PFSK-1 (cell line): ENCODE measurements around the genes RPL5, CCDC18 and ABCA4.

- RRBS, result under 1% methylated on average over 14 of the region's 61 CpGs
Observed at GRCh38 chr1:92831637-92832574, at the start of gene RPL5. Gene RPL5 (plus strand): TSS chr1:92832040.

GRCh38 chr1:92836867-92837771 is 5.3 kb downstream of the RPL5 start:
- RRBS, result no CpG with 5 or more reads among the region's 6 CpGs

DNA sequence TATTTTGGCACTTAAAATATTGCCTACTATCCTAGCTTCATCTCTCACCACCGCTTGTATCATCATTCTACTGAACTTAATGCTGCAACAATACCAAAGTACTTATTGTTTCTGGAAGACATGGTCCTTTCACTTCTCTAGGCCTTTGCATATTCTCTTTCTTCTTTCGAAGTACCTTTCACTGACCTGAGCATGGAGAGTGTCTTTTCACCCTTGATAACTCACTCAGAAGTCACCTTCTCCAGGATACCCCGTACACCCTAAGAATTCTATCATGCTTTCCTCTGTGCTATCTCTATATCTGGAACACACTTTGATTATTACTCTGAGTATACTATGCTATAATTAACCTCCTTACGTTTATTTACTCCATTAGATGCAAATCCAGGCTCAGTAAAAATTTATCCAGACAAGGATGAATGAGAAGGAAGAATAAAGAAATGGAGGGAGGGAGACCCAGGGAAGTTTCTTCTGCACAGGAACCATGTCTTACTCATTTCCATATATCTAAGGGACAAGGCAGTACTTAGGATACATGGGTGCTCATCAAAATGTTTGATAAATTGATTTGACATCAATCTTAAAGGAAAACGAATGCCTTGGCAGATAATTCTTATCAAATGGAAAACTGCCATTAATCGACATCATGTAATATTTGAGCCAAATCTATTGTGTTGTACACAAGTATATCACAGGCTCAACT is 41.8 kb downstream of the DIPK1A start:
- RRBS, result no CpG with 5 or more reads among the region's 6 CpGs

DNA sequence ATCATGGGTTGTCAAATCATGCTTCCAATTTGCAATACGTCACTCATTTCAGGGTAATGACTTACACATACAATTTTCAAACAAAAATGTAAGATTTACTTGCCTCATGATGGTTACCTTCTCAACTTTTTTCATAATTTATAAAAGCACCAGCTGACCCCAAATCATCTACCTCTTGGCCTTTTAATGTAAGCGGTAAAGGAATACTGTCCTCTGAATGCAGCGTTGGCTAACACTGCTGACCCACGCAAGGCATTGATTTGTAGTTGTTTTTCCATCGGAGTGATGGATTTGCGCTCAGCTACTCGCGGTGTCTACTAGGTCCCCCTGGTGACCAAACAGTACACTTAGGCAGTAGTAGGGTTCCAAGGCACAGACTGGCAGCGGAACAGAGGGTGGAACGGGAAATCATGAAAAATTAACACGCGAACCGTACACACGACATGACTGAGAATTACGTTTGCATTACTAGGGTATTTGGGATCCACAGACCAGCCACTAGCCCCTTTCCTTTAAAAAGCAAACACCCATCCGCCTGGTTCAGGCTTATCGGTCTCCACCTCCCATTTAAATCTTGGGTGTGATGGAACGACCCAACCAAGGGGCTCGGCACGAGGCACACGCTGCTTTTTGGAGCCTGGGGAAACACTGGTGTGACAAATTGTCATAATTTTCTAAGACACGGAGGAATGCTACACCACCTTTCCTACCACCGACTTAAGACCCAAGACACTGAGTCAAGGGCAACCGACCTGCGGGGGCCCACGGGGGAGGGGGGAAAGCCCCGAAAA is 859 bp downstream of the DIPK1A start:
- RRBS, result no CpG with 5 or more reads among the region's 27 CpGs

DNA sequence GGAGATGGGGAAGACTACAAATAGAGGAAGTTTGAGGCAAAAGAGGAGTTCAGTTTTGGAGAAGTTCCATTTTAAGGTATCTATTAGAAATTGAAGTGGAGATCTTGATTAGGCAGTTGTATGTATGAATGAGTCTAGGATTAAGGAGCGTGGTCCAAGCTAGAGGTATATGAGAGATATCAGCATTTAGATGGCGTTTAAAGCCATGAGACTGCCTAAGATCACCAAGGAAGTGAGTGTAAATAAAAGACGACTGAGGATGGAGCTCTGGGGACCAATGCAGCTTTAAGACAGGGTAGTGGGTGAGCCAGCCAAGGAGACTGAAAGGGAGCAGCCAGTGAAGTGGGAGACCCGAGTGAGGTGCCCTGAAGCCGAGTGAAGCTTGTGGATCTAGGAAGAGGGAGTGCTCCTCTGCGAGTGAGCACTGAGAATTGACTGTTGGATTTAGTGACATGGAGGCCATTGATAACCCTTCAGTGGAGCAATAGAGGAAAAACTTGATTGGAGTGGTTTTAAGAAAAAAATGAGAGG is 2.0 kb upstream of the DIPK1A start:
- RRBS, result no CpG with 5 or more reads among the region's 6 CpGs

GRCh38 chr1:93146176-93147475 is 33.6 kb downstream of the TMED5 start:
- RRBS, result no CpG with 5 or more reads among the region's 7 CpGs

GRCh38 chr1:93180590-93181573 is at the start of gene CCDC18:
Gene CCDC18 (plus strand): TSS chr1:93180724.
- RRBS, result 1% methylated on average over 41 of the region's 66 CpGs

DNA sequence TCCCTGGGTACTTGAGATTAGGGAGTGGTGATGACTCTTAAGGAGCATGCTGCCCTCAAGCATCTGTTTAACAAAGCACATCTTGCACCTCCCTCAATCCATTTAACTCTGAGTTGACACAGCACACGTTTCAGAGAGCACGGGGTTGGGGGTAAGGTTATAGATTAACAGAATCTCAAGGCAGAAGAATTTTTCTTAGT is 68.3 kb upstream of the DR1 start:
- RRBS, result no CpG with 5 or more reads among the region's 2 CpGs

DNA sequence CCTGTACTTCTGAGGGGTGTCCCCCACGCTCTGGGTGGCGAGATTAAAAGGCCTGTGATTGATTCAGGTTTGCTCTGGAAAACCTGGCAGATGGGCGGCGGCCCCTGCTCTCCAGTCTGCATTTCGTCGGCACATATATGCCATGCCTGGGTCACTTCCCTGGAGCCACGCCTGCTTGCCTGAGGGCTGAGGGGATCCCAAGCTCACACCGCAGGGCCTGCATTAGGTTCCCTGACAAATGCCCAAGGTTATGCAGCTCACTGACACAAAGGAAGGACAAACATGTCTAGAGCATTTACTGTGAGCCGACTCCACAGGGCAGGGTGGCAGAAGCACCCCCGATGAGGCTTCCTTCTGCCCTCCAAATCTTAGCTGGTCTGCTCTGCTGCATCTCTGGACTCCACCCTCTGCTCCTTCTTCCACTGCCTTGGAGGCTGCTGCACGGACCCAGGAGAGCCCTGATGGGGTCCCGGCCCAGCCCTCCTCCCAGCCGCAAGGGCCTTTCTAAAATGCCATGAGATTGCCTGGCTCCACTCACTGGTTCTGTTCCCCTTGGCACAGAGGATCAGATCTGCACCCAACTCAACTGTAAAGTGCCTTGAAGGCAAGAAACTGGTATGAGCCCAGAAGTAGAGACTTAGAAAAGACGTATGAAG is 103.8 kb downstream of the BCAR3 start:
- RRBS, result no CpG with 5 or more reads among the region's 14 CpGs

DNA sequence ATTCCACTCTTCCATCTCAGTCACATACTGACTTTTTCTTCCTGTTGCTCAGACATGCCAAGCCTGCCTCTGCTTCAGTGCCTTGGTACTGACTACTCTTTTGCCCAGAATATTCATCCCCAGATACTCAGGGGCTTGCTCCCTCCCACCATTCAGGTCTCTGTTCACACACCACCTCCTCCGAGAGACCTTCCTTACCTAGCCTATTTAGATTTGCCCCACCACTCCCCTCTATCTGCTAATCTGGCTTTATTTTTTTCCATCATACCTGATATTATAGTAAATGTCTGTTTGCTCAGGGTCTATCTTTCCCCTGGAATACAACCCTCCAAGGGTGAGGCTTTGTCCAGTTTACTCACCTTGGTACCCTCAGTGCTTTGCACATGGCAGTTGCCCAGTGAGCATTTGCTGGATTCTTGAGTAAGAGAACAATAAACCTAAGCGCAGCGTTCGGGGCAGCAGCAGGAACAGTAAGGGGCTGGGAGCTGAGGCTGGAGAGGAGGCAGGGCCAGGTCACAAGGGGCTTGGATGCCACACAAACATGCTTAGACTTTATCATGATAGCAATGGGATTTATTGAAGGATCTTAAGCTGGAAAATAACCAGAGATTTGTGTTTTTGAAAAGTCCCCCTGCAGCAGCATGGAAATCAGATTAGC is 26.9 kb downstream of the BCAR3 start:
- RRBS, result no CpG with 5 or more reads among the region's 4 CpGs

DNA sequence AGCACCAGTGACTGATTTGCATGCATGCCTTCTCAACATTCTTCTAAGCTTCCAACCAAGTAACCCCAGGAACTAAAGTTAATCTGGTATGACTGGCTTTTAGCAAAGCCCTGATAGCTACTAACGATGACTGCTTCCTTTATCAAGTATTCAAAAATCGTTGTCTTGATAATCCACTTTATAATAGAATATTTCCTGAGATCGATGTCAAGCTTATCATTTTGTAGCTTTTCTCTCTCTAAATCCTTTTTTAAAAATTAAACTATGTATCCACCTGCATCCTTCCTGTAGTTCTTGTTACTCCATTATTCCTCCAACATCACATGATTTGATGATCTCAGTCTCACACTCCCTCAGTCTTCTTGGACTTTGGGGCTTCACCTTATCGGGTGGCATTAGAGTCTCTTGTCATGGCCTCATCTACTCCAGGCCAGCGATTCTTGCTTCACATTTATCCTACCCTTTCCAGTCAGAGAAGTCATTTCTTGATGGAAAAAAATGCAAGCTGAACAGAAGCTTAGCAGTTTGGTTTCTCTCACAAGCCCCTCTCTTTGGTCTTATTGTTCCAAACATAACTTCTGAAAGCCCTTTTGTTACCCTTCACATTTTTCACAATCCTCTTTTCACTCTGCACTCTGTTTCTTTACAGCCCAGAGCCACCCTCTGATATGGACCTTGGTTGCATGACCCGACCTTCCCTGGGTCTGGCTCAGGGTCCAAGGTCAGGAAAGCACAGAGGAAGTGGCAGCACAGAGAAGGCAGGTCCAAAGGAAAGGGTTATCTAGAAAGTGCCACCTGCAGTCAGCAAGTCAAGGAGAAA is 18.8 kb downstream of the BCAR3 start:
- RRBS, result no CpG with 5 or more reads among the region's 6 CpGs

GRCh38 chr1:93702419-93702850 is 20.8 kb upstream of the BCAR3 start:
- RRBS, result no CpG with 5 or more reads among the region's 4 CpGs

- RRBS, result no CpG with 5 or more reads among the region's 1 CpG
Observed at GRCh38 chr1:93703984-93704378, 22.3 kb upstream of the BCAR3 start.

DNA sequence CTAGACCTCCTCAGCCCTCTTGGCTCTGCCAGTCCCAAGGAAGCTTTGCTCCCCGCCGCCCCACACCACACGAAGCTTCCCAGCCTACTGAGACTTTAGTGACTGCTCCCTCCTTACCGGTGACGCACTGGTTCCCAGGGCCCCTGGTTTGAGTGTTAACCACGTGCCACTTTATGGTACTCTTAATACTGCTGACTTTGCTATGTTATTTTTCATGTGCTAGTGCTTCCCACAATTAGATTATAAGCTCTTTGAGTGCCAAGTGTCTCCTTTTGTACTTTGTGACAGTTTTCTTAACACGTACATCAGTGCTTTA is 61.1 kb downstream of the DNTTIP2 start:
- RRBS, result no CpG with 5 or more reads among the region's 7 CpGs

DNA sequence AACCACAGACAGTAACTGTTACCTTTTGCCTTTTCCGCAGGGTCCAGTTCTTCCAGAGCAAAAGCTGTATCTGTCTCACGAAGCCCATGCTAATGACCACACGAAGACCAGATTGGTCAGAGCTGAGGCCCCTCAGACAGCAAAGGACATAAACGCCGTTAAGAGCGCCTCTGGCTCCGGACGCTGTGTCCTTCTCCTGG is at the start of gene ABCA4:
Gene ABCA4 (minus strand): TSS at position 191 of the 200 bp plus-strand sequence.
- RRBS, result no CpG with 5 or more reads among the region's 8 CpGs

DNA sequence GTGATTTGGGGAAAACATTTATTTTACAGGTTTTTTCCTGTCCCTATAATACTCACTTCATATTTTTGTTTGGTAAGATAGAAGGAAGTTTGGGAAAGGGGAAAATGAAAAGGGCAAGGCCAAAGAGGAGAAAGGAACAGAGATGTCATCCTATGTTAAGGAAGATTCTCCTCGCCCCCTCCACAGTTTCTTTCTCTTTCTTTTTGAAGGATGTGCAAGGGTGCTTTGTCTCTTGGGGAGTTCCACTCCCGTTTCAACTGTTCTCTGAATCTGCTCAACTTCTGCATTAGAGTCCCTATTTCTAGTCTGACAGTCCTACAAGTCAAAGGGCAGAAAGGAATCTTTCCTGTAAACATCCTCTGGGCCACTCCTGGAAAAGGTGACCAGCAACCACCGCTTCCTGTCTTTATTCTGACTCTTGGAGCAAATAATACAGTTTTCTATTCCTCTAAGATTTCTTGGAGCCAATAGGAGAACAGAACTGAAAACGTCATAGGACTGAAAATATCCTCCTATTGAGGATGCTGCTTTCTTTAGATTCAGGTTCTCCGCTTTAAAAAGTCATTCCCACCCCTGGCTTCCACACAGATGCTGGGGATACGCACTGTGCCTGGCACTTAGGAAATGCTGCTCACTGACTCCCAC is 81.8 kb upstream of the ARHGAP29 start:
- RRBS, result no CpG with 5 or more reads among the region's 6 CpGs

GRCh38 chr1:94382069-94382622 is 36.0 kb upstream of the ABCD3 start:
- RRBS, result no CpG with 5 or more reads among the region's 5 CpGs

- RRBS, result no CpG with 5 or more reads among the region's 10 CpGs
Observed at GRCh38 chr1:94620460-94621149, 79.0 kb upstream of the F3 start.

GRCh38 chr1:94622533-94623250 is 81.1 kb upstream of the F3 start:
- RRBS, result no CpG with 5 or more reads among the region's 12 CpGs